Mesenchymal stem cell of Wharton's jelly (primary cell): ENCODE measurements around a stretch of chr15.

DNA sequence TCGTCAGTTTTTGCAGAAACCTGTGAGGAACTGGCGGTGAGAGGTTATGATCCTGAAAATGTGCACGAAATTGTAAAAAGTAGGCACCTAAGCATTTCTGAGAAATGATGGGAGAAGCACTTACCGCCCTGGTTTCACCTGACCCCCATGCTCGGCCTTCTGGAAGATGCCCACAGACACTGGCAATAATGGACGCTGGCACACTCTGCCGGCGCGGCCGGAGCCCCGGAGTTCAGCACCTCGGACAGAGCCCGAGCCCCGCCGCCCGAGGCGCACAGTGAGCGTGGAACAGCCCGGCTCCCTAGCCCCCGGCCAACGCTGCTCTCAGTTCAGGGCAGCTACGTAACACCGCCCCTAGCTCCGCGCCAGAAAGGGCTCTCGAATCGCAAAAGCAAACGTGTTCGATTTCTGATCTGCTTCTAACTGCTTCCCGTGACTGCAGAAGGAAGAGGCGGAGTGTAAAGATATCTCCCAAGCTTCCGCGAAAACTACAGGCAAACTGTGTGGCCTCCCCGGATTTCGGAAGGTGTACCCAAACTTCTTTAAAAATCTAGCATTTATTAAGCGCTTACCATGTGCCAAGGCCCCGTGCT lies 1.1 kb downstream of the ANKRD34C start:
- CAGE, long polyA plus RNA: no peak

GRCh38 chr15:79322040-79322861 lies 11.3 kb downstream of the TMED3 start:
- CAGE, long polyA plus RNA: no peak

- CAGE, long polyA plus RNA: no peak
Observed at GRCh38 chr15:79431766-79432224, 341 bp upstream of the MINAR1 start.

DNA sequence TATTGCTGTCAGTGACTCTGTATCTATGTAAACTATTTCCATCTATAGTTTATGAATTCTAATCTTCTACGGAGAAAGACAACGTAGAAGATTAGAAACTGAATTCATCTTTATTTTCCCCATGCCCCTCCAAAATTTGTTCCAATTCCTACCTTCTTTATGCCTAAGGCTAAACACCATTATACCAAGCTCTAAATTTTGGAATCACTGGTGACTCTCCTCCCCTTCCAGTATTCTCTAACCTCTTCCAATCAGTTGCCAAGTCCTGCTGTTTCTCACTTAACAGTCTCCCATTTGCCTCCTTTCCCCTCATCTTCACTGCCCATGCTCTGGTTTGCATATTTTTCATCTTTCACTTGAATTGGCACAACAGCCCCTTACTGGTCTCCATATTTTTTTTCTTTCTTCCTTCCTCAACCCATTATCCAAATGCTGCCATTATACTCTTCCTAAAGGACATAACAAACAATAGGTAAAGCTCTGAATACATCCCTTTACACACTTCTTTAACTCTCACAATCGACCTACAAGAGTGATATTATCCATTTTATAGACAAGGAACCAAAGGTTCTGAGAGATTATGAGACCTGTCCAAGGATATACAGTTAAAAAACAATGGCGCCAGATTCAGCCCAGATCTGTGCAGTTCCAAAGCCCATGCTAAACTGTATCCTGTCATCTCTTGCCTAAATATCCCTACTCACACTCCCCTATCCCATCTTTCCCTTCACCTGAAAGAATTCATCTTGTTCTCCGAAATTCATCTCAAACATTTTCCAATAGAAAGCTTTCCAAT lies 2.1 kb downstream of the MTHFS start:
- CAGE, long polyA plus RNA: no peak

DNA sequence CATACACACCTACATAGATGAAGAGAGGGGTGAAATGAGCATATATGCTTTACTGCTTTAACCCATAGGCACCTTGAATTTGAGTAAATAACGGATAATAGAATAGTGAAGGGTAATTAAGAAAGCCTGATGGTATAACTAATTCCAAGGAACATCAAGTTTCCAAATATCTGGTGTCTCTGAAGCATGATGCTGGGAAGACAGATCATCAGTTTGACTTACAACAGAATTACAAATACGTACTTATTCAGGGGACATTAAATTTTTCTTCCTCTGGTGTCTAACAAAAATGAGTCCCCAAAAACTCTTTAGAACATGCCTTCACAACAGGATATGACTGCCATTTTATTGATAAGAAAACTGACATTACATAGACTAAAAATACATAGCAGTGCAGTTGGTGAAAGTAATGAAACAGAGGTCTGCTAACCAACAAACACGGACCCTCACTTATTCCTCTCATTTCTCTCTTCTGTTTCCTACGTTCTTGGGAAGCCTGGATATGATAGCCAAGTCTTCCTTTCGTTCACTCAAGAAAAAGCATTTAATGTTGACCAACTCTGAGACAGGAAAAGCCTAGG lies 1.0 kb downstream of the MTHFS start:
- CAGE, long polyA plus RNA: no peak

DNA sequence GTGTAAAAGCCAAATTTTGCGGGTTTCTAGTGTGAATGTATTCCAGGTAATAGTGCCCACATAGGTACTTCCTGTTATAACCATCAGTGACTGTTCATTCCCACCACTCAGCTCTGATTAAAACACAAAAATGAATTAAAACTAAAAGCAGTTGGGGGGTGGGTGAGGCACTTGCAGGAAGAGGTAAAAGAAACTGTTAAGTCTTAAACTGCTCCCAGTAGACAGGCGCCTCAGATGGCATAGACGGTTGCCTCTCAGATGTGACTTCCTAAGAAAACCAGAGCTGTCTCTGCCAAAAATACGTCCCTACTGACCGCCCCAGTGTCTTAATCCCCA lies 930 bp upstream of the MTHFS start:
- CAGE, long polyA plus RNA: no peak

- CAGE, long polyA plus RNA: no peak
Observed at GRCh38 chr15:79922474-79922628, 25.5 kb upstream of the MTHFS start.

GRCh38 chr15:80093462-80094453 lies 34.3 kb downstream of the ZFAND6 start:
- CAGE, long polyA plus RNA: no peak

GRCh38 chr15:80252646-80253045 lies 633 bp upstream of the CTXND1 start:
- CAGE, long polyA plus RNA: no peak

DNA sequence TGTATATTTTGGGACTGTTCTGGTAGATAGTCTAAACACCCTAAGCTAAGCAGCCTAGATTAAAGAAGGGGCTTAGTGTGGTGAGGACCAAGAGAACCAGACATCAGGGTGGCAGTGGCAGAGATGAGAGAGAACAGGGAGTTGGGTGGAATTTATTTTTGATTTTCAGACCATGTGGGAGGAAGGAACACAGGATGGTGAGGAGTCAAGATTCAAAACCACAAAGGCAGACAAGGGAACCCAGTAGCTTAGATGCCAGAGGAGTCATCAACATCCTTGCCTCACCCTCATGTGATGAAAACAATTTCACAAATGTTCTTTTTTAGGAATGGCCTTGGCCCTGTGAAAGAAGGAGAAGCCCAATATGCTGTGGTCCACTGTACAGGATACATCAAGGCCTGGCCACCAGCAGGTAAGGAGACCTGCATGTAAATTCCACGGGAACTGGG lies 109.8 kb downstream of the ARNT2 start:
- CAGE, long polyA plus RNA: no peak

DNA sequence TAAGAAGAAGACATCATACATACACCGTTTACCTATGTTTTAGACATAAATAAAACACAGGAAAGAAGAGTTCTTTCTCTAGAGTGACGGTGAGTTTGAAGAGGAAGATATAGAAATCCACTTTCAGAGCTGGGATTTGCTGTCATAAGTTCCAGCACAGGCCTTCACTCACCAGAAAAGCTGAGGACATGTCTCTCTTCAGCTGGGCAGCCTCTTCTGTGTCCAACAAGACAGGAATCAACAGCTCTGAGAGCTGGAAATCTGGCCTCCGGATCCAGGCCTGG lies 2.9 kb upstream of the CEMIP start:
- CAGE, long polyA plus RNA: no peak

- CAGE, long polyA plus RNA: no peak
Observed at GRCh38 chr15:80981761-80982205, 7.8 kb downstream of the MESD start.

- CAGE, long polyA plus RNA: no peak
Observed at GRCh38 chr15:80984794-80985639, 4.6 kb downstream of the MESD start.

- CAGE, long polyA plus RNA: no peak
Observed at GRCh38 chr15:80991317-80991913, 1.8 kb upstream of the MESD start.

- CAGE, long polyA plus RNA: no peak
Observed at GRCh38 chr15:80999408-81000725, 856 bp upstream of the TLNRD1 start.

- CAGE, long polyA plus RNA: no peak
Observed at GRCh38 chr15:81003313-81003945, 2.7 kb downstream of the TLNRD1 start.

GRCh38 chr15:81098683-81099912 lies 35.0 kb upstream of the CFAP161 start:
- CAGE, long polyA plus RNA: no peak

DNA sequence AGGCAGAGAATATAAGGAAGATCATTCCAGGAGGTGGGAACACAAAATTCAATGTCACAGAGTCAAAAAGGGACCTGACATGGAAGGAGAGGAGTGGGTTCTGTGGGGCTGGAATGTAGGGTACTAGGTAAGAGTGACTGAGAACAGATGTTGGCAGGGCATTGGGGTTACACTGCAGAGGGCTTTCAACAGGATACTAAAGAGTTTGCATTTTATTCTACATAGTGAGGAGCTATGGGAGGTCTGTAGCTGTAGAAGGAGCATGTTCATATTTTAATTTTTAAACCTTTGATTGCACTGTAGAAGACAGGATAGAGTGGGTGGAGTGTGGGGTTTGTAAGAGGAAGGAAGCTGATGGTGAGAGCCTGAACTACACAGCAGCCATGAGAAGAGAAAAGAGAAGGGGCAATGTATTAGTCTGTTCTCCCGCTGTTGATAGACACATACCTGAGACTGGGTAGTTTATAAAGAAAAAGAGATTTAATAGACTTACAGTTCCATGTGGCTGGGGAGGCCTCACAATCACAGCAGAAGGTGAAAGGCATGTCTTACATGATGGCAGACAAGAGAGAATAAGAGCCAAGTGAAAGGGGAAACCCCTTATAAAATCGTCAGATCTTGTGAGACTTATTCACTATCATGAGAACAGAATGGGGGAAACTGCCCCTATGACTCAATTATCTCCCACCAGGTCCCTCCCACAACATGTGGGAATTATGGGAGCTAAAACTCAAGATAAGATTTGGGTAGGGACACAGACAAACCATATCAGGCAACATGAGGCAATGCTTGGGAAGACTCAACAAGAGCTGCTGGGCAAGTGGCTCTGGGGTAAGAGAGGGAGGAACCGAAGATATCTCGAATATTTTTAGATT lies 37.4 kb downstream of the STARD5 start:
- CAGE, long polyA plus RNA: no peak

- CAGE, long polyA plus RNA: no peak
Observed at GRCh38 chr15:81296067-81297278, 27.5 kb downstream of the STARD5 start.

DNA sequence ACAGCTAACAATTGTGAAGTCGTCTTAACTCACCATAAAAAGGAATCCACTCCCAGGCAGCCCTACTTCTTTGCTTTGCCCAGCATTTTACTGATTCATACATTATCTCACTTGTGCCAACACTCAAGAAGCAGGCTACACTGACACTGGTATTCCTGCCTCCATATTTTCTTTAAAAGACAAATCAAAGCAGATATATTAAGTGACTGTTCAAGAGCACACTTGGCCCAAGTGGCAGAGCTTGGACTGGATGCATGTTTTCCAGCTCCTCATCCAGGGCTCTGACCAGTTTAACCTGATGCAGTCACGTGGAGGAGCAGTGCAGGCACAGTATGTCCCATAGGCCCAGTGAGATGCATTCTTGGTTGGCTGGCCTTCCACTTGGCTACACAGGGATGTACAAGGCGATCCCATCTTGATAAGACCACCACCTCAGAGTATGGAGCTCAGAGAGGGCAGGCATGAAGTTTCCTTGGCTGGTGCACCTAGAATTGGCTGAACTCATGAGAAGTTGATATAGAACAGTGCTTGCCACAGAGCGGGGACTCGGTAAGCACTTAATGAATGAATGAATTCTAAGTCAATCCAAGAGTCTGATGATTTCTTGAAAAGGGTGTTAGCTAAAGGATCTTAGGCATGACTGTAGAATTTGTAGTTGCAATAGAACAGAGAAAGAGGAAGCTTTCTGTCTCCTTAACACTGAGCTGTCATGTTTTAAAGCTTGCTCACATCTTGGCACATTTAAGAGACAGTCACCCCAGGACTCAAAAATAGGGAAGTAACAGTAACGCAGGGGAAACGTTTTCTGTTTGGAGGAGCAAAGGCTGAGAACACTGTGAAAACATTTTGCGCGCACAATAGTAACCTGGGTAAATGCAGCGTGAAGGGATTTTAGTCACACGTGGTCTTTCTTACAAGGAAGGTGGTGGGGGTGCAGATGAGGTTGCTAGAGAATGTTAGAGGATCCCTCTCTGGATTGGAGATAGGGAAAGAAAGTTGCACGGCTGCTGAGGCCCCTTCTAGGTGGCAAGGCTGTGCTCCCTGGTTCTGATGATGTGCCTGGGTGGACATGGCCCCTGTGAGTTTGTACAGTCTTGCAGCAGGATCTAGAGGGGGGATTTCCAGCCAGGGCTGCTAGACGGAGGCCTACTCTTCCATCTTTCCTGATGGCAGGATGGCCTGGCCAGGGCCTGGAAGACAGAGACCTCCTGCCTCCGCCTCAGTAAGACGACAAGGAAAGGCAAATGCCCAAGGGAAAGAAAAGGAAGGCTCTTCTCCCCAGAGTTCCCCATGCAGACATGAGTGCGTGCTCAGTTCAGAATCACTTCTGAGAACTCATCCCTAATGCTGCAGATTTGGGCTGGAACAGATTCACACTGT lies 12.2 kb downstream of the STARD5 start:
- CAGE, long polyA plus RNA: no peak